Heart (tissue), 3 donors: Measurements from ENCODE around the gene RNF32.

DNA sequence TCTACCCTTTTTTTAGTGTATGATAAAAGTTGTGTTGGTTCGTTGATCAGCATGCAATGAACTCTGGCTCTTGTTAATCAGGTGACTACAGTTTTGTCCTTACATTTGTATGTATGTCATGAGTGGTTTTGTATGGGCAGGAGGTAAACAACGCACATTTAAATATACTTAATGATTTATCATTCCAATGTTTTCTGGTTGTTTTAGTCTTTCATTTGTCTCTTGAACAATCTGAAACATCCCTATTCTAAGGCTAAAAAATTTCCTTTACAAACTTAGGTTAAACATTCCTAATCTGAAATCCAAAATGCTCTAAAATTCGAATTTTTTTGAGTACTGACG is 1.7 kb upstream of the PAXIP1 start:
- RAMPAGE, long total RNA, 2 experiments, result no peak in any of the 2 experiments

DNA sequence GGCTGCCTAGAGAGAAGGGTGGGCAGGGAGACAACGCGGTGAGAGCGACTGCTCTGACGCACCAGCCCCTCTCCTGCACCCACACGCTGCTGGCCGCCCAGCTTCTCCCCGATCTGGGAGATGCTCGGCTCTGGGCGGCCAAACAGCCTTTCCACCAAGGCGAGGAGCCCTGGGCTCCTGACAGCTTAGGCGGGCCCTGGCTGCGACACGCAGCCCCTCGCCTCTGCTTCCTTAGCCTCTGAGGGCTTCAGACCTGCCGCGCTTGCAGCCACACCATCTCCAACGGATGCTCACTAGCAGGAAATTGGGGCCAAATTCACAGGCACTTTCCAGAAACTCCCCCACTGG is 298 bp downstream of the HTR5A start:
- RAMPAGE, long total RNA, 2 experiments, result no peak in any of the 2 experiments

- RAMPAGE, long total RNA, 2 experiments, result no peak in any of the 2 experiments
Measured at GRCh38 chr7:155206147-155207286, 91.2 kb upstream of the INSIG1 start.

DNA sequence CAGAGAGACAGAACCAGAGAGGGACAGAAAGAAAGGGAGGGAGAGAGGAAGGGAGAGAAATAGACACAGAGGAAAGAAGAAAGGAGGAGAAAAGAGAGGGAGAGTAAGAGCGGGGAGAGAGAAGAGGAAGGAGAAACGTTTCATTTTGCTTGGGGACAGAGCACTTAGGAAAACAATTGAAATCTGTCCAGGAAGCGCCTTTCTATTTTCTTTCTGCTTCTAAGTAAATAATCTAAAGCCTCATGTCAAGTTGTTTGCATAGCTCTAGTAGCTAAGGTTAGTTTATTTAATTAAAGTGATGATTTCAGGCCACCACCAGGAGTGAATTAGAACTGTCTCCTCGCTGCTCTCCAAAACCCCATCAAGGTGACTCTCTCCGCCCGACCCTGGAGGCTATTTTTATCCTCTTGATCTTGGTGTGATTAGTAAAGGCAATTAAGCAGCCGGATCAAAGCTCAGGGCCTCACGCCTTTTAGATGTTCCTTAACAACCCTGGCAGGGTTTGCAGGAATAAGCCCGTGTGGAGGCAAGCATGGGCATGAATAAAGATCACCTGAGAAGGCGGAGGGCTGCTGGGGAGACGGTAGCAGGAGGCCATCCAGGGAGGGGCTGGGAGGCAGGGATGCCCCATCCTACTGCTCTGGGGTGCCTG is 73.4 kb upstream of the INSIG1 start:
- RAMPAGE, long total RNA, 2 experiments, result no peak in any of the 2 experiments

DNA sequence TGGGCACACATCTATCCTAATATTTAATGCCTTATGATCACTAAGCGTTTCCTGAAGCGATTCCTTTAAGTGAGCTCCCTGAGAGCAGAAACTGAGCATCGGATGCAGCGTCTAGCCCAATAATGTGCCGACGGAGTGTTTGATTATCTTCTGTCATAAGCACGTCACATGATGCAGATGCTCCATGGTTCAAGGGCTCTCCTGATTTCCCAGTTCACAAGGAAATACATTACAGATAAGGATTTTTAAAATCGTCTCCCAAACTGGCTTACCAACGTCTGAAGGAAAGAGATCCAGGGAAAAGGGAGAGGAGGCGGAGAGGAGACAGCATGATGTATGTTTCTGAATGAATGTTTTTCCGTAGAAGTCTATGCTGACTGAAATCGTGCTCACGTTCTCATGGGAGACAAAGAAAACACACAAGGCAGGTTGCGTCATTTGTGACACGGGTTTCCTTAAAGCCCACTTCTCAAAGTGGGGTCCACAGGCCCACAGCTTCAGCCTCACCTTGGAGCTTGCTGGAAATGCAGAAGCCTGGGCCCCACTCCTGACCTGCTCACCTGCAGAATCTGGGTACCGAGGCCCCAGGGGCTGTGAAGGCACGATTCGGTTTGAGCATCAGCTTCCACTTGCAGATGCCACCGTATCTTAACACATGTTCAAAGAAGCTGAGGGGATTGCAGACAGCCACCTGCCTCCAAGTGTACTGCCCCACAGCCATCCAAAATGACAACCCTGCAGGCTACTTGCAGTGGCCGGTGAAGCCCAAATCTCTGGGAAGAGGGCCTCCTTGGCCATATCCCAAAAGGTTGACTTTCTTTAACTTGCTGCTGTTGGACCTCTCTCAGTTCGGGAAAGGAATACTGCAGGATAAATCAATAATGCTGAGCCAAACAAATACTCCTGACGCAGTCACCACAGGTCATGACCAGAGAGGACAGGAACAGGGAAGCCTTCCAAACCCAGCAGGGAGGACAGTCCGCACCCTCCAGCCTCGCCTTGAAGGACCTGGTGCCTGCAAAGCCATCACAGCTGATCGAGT is 21.3 kb upstream of the INSIG1 start:
- RAMPAGE, long total RNA, 2 experiments, result no peak in any of the 2 experiments

GRCh38 chr7:155296657-155297345 is 877 bp upstream of the INSIG1 start:
- RAMPAGE, long total RNA, 2 experiments, result no peak in any of the 2 experiments

DNA sequence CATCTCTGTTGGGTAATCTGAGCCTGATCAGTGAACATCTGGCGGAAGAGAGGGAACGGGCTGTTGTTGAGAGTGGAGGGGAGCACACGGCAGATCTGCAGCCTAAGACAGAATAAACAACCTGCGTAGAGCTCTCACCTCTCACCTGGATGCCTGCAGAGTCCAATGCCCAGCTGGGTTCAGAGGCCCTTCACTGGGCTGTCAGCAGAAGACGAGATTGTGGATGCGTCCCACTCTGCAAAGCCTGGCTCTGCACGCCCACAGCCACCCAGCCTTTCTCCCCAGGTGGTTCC is 36.1 kb downstream of the INSIG1 start:
- RAMPAGE, long total RNA, 2 experiments, result no peak in any of the 2 experiments

GRCh38 chr7:155459934-155460437 is 2.1 kb downstream of the EN2 start:
- RAMPAGE, long total RNA, 2 experiments, result no peak in any of the 2 experiments

DNA sequence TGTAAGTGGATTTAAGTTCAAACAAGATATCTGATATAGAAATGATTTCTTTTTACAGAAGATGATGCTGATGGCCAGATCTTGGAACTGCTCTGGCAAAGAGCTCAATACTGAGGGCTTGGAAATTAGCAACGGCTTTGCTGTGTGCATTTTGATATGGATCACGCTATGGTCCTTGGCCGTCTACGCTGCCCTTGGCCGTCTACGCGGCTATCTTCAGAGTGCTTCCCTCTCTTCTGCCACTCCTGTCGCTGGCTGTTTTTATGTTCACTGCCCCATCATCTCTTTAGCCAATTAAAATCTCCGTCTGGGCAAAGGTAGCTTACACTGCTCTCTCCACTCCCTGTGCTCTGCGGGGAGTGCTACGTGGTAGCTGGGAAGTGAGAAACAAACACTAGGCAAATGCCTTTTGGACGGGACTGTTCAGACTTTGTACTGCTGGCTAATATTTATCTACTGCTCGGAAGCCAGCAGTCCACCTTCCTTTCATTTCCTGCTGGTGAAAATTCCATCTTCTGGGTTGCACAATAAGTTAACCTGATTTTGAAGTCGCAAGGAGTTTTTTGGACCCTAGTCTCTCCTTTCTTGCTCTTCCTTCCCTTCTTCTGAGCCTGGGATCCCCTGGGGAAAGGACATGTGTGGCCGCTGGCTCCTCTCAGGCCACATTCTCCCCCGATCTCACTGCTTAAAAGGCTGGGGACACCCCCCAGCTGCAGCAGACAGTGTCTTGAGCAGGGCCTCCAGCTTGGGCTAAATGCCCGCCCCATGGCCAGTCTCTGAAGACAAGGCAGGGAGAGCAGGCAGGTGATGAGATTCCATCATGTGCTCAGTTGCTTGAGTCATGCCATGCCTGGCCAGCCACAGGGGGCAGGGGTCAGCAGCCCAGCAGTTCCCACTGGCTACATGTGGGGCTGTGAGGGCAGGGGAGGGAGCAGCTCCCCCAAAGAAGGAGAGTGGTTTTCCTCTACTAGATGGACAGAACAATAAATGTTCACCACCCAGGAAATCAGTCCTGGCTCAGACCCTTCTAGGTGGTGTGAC is 25.6 kb upstream of the RBM33 start:
- RAMPAGE, long total RNA, 2 experiments, result no peak in any of the 2 experiments

- RAMPAGE, long total RNA, 2 experiments, result no peak in any of the 2 experiments
Measured at GRCh38 chr7:155768259-155768589, 44.0 kb downstream of the SHH start.

GRCh38 chr7:155811540-155811939 is 723 bp downstream of the SHH start:
- RAMPAGE, long total RNA, 2 experiments, result no peak in any of the 2 experiments

DNA sequence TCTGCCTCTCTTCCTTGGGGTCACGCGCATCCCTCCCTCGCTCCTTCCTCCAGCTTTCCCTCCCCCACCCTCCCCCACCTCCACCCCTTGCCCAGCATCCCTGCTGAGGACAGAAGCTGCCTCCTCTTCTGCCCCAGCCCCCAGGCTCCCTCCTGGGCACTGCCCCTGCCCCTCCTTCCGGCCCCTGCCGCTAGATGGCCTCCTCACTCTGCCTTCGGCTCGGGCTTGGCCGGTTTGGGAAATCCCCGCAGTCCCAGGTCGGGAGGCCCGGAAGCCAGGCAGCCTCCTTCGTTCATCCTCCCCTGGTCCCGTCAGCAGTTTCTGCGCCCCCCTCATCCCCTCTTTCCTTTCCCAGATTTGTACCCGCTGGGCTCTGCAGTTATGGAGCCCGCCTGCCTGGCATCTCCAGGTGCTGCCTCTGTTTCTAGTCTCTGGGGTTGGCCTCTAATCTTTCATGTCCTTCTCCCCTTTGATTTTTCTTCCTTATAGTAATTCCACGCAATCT is 3.0 kb upstream of the SHH start:
- RAMPAGE, long total RNA, 2 experiments, result no peak in any of the 2 experiments

- RAMPAGE, long total RNA, 2 experiments, result no peak in any of the 2 experiments
Measured at GRCh38 chr7:156527451-156527940, 113.1 kb upstream of the RNF32 start.

DNA sequence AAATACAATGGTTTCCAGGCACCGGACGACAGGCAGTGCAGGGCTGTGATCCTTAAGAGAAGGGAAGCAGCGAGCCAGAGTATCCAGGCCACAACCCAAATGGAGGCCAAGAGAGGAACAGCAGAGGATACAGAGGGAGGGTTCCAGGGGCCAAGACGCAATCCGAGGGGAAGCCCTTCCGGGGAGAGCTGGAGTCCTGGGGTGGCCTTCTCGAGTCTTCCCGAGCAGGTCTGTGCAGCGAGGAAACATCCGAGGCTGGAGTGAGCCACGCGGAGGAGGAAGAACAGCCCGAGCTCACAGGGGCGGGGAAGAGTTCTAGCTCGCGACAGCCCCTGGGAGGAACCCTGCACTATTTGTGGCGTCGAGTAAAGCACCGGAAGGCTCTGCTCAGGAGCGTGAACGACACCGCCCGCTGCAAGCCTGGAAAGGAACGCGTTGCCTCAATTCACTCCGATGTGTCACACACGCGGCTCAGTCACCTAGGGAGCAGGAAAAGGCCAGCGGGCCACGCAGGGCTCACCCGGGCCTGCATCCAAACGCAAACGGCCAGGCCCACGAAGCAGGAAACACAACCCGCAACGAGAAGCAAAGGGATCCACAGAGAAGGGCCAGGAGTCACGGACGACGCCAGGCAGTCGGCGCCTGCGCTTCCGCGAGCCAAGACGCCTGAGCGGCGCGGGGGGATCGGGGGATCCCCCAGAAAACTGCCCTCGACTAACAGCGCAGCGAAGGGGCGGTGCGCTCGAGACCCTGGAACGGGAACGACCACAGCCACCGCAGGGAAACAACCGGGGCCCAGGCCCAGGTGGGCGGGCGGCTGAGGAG is 833 bp upstream of the RNF32 start:
- RAMPAGE, long total RNA, 2 experiments, result no peak in any of the 2 experiments

GRCh38 chr7:156640638-156641538 is at the start of gene RNF32:
TSS of gene RNF32 (plus strand) at chr7:156640774.
- RAMPAGE, long total RNA, 2 experiments, result start-site peak on the plus strand in 2 of 2 experiments, at chr7:156640685-156640694 at its widest, 5 to 6 reads per replicate

DNA sequence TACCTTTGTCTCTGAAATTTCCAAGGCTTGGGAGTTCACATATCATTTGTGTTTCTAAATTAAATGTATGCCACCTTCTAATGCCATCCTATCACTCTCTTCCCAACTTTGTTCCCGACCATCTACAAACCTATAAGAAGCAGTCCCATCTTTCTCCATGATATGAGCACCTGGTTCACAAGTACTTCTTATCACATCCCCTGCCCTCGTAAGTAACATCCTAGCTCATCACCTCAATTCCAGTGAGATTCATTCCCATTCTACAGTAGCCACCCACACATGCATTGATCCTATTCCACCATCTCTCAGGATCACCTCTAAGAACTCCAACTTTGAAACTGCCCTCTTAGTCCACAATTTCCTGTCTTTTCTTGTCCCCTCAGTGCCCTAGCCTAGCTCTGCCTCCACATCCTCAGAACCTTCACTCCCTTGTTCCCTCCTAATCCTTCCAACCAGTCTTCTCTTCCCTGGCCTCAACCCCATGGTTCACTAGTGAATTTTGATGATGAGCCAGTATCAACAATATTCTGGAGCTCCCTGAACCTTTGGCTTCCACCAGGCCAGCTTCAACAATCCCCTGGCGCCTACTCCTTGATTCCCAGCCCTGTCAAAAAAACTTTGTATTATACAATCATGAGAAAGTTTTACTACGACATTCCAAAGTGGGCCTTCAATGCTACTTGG is 116.6 kb downstream of the LMBR1 start:
- RAMPAGE, long total RNA, 2 experiments, result no peak in any of the 2 experiments

DNA sequence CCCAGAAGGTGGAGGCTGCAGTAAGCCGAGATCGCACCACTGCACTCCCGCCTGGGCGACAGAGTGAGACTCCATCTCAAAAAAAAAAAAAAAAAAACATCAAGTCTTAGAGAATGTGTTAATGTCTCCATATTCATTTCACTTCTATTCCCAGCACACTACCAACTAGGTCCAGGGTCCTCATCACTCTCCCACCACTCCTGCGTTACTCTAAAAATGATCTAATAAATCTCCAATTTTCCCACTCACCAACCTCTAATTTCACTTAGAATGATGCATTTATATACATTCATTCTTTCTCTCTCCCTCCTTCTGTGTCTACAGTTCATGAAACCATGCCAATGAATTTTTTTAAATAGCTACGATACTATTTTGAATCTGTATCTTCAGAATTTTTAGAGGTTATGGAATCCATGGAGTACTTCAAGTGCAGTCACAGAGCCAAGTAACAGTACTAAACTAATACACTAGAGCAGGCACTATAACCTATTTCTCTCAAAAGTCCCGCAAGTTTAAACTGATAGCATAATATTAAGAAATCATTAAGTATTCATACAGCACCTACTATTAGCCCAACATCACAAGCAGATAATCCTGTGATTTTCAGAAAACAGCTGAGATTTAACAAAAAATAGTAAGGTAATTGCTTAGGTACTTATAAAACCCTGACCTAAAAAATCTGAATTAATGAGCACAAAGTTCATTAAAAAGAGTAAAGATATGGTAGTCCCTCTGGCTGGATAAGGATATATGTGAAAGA is 57.2 kb downstream of the LMBR1 start:
- RAMPAGE, long total RNA, 2 experiments, result no peak in any of the 2 experiments

- RAMPAGE, long total RNA, 2 experiments, result no peak in any of the 2 experiments
Measured at GRCh38 chr7:156873279-156873770, 19.7 kb downstream of the LMBR1 start.

DNA sequence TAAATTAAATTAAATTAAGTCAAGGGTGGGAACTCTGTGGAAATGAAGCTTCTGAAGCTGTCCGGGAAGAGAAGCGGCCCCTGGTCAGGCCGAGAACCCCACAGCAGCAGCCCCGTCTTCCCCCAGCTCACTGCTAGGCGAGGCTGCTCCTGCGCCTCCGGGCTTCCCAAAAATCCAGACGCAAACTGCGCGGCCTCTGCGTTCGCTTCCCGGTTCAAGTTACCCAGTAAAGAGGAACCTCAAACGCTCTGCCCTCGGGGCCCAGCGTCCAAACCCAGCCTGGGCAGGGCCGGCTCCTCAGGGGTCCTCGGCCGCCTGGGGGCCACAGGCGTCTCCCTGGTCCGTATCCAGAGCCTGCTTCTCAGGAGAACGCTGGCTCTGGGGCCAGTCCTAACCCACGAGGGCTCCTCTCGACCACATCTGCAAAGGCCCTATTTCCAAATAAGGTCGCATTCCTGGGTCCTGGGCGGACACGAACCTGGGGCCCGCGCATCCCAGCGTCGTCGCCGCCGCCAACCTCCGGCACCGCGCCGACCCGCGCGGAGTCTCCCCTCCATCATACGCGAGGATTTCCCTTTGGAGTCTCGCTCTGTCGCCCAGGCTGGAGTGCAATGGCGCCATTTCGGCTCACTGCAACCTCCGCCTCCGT is 747 bp upstream of the NOM1 start:
- RAMPAGE, long total RNA, 2 experiments, result no peak in any of the 2 experiments

DNA sequence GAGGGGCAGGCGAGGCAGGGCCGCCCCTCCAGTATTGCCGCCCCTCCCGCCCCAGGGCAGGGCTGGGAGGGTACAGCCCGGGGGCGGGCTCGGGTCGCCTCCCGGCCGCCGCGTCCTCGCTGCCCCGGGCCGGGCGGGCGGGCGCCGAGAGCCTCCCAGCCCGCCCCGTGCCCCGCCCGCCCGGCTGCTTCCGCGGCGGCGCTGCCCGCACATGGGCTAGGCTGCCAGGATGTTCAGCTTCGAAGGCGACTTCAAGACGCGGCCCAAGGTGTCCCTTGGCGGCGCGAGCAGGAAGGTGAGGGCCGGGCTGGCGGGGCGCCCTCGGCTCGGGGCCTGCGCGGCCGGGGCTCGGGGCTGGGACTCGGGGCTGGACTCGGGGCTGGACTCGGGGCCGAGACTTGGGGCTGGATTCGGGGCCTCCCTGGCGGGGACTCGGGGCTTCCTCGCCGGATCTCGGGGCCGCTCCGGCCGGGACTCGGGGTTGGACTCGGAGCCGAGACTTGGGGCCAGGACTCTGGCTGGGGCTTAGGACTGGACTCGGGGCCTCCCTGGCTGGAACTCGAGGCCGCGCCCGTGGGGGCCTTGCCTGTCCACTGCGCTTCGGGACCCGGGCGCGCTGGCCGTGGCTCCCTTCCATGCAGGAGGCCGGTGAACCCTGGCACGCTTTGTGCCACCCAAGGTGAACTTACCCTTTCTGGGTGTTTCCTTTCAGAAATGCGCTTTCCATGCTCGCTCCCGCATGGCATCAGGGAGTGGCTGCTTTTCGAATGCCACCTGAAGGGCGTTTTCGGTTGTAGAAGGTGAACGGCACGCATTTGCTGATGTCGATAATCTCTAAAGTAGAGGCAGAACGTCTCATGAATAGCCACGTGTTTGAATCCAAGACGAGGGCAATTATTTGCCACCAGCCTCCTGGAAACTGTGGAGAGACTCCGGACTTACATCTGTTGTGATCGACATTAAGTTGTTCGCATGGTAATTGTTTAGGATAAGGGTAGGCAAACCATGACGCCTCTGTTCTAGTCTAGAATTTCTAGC is 637 bp downstream of the UBE3C start:
- RAMPAGE, long total RNA, 2 experiments, result no peak in any of the 2 experiments